ENCODE measurements around the genes VCX, VCX3B and ANOS1.

DNA sequence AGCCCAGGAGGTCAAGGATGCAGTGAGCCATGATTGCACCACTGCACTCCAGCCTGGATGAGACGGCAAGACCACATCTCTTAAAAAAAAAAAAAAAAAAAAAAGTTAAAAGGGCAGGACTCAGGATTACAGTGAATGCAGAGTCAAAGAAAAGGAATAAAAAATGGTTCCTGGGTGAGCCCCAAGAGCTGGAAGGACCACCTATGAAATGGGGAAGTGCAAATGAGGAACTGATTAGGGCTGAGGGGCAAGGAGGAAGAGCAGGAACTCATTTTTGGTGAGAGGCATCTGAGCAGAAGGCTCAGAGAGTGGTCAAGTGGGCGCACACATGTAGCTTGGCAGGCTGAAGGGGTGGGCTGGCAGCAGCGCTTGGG is 49.9 kb downstream of the PRKX start:
- RRBS, result no CpG with 5 or more reads among the region's 3 CpGs

DNA sequence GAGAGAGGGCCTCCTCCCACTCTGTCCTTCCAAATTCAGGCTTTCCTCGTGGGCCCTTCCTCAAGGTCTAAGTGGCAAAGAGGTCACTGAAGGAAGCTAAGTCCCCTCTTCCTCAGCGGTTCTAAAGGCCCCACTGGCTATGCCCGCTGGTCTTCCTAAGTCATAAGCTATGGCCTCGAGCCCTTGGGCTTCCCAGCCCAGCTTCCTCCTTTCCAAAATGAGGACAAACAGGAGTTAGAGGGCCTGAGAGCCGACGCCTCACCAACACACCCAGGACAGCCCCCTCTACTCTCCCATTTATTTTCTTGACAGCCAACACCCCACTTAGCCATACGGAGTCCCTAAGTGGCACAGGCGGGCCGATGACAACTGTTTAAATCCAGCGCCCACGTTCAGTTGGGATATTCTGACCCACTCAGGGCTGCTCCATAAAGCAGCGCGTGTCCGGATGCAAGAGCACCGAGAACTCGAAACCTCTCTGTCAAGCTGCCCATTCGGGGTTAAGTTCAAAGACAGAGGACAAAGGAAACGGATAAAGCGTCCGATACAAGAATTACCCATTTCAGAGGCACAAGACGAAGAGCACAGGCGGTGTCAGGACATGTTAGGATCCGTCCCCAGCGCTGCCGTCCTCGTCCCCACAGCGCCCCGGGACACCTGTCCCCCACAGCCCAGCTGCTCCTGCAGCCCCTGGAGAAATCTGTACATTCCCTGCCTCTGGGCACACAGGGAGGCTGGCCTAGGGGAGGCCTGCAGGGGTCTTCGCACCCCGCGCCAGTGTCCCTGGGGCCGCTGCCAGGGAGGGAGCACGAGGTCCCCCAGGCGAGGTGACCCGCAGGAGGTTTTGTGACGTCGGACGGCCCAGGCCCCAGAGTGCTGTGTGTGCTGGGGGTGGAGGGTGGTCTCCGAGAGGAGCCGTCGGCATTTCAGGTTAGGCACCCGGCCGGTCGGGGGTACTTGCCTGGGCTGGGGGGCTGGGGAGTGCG is 1.2 kb downstream of the PRKX start:
- RRBS, result 6% methylated on average over 3 of the region's 45 CpGs

- RRBS, result no CpG with 5 or more reads among the region's 3 CpGs
These were observed 469 bp upstream of the PRKX start for GRCh38 chrX:3714017-3714218.

GRCh38 chrX:3821978-3822861 is 108.8 kb upstream of the PRKX start:
- RRBS, result no CpG with 5 or more reads among the region's 14 CpGs

- RRBS, result no CpG with 5 or more reads among the region's 6 CpGs
These were observed 109.5 kb upstream of the PRKX start for GRCh38 chrX:3822862-3823427.

- RRBS, result no CpG with 5 or more reads among the region's 3 CpGs
These were observed 74.1 kb upstream of the VCX3A start for GRCh38 chrX:6609042-6609403.

DNA sequence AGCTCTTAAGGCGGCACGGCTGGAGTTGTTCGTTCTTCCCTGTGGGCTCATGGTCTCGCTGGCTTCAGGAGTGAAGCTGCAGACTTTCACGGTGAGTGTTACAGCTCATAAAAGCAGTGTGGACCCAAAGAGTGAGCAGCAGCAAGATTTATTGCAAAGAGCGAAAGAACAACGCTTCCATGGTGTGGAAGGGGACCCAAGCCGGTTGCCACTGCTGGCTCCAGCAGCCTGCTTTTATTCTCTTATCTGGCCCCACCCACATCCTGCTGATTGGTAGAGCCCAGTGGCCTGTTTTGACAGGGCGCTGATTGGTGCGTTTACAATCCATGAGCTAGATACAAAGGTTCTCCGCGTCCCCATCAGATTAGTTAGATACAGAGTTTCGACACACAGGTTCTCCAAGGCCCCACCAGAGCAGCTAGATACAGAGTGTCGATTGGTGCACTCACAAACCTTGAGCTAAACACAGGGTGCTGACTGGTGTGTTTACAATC is 154.9 kb upstream of the VCX3A start:
- RRBS, result no CpG with 5 or more reads among the region's 14 CpGs

DNA sequence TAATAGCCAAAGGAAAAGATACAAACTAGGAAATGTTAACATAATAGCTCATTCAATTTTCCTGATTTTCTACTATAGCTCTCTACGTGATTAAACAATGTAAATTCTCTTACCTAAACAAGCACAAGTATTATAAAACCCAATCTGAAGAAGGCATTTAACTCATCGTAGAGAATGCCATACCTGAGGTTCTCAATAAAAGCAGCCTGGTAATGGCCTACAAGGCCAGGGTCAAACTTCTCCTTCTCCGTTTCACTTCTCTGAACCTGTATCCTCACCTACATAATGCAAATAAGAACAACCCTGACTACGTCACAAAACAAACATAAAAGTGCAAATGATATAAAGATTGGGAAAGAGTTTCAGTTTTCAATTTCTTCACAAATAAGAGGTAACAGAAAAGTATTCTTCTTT is 55.6 kb upstream of the STS start:
- RRBS, result no CpG with 5 or more reads among the region's 4 CpGs

DNA sequence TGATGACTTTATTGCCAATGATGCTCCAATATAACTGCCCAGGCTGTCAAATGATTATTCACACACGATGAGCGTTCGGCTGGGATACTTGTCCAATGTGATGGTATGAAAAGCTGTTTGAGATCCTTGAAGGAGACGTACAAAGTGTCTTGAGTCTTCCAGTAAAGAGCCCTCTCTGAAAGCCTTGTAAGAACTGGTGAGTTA is 11.8 kb upstream of the PUDP start:
- RRBS, result no CpG with 5 or more reads among the region's 4 CpGs

GRCh38 chrX:7831350-7831573 is 11.7 kb upstream of the VCX start:
- RRBS, result no CpG with 5 or more reads among the region's 1 CpG

- RRBS, result no CpG with 5 or more reads among the region's 26 CpGs
These were observed at the start of gene VCX for GRCh38 chrX:7842864-7843410. Gene VCX, plus strand, starts transcription at chrX:7843171.

DNA sequence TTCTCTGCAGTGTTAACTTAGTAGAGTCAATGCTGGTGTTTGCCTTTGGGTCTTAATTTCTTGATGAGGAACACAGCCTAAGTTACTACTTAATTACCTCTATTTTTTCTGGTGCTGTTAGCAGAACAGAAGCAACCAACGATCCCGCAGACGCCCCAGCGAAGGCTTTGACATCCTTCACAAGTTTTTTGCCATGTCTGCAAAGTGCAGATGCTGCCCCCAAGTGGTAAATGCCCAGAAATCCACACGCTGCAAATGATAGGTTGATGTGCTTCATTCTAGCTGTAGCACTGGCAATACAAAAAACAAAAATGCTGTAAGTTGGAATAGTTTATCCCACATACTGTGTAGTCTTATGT is 1.4 kb downstream of the PNPLA4 start:
- RRBS, result no CpG with 5 or more reads among the region's 5 CpGs

DNA sequence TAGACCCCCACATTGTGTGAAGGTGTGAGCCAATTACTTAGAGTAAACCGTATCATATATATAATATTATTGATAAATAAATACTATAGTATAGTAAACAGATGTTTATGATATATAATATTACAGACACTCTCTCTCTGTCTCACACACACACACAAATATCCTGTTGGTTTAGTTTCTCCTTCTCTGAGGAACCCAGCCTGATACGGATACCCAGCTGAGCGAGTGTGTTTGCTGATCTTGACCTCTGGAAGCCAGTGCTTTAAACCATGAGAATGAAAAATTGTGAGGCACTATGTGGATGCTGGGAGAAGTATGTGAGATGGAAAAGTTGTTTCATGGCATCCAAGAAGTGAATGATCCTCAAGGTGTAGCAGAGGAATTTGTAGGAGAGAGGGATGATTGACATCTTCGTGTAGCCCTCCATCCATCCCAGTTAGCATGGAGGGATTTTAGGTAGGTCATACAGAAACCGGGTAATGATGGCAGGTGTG is at the start of gene VCX3B:
TSS of gene VCX3B (plus strand) at position 296 of the 494 bp plus-strand sequence.
- RRBS, result no CpG with 5 or more reads among the region's 5 CpGs

- RRBS, result 3% methylated on average over 44 of the region's 101 CpGs
These were observed at the start of gene ANOS1 for GRCh38 chrX:8731588-8732718. Gene ANOS1, minus strand, starts transcription at chrX:8732137.

DNA sequence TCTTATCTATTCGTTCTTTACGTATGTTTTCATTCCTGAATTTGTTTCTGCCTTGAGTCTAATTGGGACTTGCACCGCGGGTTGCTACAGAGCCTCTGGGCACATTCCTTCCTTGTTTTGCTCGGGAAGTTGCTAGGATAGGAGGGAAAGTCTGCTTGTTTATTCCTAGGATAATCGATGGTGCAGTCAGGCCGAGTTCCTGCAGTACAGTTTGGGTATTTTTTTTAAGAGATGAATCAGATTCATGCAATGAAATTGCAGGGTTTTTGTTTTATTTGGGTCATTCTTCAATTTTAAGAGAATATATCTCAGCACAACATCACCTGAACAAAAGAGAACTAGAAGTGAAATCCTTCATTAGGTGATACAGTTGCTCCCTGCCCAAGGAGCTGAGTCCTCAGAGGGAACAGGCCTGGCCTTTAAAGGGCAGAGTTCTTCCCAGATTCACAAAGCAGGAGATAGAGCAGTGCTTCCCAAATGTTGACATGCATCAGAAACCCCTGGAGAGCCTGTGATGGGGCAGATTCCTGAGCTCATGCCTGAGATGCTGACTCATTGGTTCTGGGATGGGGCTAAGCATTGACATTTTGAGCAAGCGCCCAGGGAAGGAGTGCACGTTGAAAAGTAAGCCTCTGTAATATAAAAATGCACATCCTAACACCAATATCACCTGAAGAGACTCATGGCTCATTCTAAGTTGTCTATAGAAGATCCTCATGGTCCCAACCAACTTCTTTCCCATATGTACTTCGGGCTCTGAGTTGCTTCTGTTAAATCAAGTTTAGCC is 115.0 kb upstream of the FAM9B start:
- RRBS, result no CpG with 5 or more reads among the region's 10 CpGs

DNA sequence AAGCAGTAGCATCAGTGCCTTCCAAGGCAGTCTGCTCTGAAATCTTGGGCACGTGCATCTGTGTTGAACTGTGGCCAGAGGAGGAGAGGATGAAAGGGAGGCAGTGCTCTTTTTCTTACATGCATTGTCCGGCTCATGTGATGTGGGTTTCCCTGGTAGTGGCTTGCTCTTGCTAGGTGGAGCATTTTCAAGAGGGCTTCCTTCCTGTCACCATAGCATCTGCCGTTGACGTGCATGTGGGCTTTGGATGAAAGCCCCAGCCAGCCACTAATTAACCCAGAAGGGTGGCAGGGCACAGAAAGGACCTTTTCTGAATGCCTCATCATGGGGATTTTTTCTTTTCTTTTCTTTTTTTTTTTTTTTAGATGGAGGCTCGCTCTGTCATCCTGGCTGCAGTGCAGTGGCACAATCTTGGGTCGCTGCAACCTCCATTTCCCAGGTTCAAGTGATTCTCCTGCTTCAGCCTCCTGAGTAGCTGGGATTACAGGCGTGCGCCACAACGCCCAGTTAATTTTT is 121.3 kb downstream of the GPR143 start:
- RRBS, result no CpG with 5 or more reads among the region's 9 CpGs

DNA sequence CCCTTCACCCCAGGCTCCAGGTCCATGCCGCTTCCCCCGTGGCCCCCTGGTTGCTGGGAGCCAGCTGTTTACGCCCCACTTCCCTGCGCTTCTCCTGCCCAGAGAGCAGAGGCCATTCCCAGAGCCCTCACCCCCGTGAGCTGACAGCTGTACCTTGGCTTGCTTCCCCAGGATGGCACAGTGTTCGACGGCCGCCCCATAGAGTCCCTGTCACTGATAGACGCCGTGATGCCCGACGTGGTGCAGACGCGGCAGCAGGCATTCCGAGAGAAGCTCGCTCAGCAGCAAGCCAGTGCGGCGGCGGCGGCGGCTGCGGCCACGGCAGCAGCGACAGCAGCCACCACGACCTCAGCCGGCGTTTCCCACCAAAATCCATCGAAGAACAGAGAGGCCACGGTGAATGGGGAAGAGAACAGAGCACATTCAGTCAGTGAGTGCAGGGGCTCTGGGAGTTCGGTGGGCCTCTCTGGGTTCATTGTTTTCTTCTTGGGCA is 77.8 kb downstream of the GPR143 start:
- RRBS, result no CpG with 5 or more reads among the region's 30 CpGs

DNA sequence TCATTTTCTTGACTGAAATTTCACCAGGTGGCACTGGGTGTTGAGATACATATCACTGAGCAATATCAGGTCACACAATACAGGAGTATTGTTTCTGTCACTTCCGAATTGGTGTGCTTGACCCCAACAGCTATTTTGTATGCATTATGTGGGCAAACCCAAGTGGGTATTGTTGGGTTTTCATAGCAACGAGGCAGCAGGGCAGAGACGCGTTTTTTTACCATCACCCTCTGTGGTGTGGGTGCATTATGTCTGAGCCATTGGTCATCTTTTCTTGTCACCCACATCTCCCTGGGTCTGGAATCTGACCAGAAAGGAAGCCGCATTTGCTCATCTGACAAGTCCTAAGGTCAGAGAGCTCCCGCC is 52.8 kb downstream of the SHROOM2 start:
- RRBS, result no CpG with 5 or more reads among the region's 6 CpGs

- RRBS, result no CpG with 5 or more reads among the region's 10 CpGs
These were observed 80.9 kb downstream of the CLDN34 start for GRCh38 chrX:10048159-10048454.

- RRBS, result no CpG with 5 or more reads among the region's 8 CpGs
These were observed 83.3 kb downstream of the CLDN34 start for GRCh38 chrX:10050344-10051002.